ENCODE data around the genes SPATA31C2 and CKS2.

GRCh38 chr9:88138181-88138644, at the start of gene SPATA31C2:
TSS of gene SPATA31C2 (minus strand) at chr9:88138475.
- RRBS: no CpG with 5 or more reads among the region's 8 CpGs

DNA sequence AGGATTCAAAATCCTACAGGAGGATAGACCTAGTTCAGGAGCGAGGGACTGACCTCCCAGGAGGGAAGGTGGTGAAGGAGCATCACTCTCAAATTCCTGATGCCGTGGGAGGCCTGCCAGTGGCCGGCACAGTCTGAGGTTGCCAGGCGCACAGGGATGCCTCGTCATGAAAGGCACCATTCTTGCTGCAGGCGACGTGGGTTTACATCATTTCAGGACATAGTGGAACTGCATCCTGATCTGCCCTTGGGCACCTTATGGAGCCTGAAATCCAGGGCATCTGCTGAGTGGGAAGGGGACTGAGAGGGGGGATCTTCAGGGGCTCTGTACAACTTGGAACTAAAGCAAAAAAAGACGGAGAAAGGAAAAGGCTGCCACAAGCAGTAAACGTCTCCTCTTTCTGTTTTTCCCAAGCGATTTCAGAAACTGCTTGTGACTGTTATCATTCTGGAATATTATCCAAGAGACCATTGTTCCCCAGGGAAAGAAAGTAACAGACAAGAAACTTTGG, 163.2 kb upstream of the S1PR3 start:
- RRBS: no CpG with 5 or more reads among the region's 10 CpGs

GRCh38 chr9:88994302-88994925, 3.1 kb downstream of the S1PR3 start:
- RRBS: 15% methylated on average over 2 of the region's 11 CpGs

DNA sequence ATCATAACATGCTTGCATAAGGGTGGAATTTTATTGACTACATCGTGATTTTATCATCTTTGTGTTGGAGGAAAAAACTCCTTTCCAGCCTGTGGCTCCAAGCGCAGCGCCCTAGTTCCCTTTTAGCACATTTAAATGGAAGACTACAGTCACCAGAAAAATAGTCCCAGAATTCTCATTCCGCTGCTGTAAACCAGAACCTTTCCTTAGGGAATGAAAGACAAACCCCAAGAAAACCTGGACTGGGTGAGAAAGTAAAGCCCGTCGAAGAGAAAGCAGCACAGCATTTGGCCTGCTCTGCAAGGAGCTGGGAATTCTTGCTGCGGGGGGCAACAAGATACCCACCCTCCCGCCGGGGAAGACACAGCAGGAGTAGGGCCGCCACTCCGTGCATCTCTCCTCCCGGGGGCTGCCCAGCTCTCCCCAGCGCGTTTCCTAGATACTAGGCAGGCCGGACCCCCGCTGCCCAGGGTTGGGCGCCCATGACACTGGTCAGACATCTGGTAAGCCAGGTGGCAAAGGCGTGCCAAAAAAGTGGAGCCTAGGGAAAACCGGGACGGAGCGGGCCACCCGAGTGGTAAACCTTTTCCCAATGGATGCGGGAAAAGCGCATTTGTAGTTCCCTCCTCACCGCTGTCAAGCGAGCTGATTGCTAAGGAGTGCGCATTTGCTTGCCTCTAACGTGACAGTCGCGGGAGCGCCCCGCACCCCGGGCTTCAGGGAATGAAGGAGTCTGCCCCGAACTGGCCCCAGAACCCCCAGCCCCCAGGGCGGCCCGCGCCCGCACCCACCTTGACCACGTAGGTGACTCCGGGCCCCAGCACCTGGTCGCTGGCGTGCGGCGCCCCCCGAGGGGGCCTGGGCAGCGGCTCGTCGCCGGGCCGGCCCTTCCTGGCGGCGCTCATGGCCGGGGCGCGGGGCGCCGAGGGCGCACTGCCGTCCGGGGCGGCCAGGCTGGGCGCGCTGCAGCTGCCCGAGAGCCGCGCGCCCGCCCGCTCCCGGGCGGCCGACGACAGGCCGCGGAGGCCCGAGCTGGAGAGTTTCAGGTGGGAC, 1.1 kb downstream of the SHC3 start:
- RRBS: 1% methylated on average over 43 of the region's 76 CpGs

DNA sequence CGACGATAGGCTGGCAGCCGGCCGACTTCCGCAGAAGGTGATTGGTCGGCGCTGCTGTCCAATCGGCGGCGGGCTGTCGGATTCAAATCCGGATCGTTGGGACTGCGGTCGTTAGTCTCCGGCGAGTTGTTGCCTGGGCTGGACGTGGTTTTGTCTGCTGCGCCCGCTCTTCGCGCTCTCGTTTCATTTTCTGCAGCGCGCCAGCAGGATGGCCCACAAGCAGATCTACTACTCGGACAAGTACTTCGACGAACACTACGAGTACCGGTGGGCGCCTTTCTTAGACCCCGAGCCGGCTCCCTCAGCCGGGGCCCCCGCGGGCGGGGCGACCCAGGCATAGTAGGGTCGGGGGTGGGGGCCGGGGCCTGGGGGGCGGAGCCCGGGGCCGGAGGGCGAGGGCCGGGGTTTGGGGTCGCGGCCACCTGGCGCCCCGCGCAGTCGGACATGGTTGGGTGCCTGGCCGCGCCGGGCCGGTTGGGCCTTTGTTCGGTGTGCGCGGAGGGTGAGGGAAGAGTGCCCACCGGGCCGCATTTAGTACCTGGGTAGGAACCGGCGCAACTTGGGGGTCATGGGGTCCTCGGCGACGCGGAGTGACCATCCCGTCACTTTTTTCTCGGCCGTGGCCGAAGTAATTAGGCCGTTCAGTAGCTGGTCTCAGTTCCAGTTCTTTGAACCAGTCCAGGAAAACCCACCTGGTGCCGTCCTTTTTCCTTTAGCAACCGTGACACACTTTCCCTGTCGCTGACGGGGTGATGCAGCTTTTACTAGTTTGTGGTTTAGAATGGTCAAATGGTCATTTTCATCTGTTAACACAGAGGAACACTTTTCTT, at the start of gene CKS2:
CKS2 (plus strand) TSS at position 111 of the 830 bp plus-strand sequence.
- RRBS: 2% methylated on average over 35 of the region's 75 CpGs

- RRBS: no CpG with 5 or more reads among the region's 9 CpGs
These were observed 59.5 kb downstream of the SECISBP2 start for GRCh38 chr9:89377691-89378227.

DNA sequence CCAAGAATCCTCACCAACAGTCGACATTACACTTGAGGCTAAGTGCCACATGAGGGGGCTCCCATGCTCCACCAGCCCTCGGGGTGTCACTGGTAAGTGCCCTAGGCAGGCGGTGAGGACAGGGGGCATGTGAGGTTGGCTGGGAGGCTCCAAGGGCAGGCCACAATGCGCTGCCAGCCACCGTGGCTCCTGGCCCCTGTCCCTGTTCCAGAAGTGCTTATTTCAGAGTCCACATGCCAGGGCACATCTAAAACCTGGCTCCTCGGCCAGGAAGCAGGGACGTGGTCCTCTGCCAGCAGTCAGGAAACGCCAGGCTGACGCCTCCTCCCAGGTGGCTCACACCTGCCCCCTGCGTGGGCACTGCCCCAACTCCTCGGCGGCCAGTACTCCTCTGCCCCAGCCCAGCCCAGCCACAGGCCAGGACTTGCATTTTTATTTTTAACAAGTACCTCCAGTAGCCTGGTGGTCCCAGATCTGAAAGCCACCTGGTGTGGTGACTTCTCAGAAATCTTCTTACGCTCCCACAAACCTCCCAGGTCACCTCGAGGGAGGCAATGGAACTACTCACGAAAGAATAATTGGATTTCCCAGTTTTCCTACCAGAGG, 68.5 kb downstream of the SECISBP2 start:
- RRBS: no CpG with 5 or more reads among the region's 15 CpGs

- RRBS: no CpG with 5 or more reads among the region's 12 CpGs
These were observed 72.8 kb downstream of the SECISBP2 start for GRCh38 chr9:89391006-89391583.

DNA sequence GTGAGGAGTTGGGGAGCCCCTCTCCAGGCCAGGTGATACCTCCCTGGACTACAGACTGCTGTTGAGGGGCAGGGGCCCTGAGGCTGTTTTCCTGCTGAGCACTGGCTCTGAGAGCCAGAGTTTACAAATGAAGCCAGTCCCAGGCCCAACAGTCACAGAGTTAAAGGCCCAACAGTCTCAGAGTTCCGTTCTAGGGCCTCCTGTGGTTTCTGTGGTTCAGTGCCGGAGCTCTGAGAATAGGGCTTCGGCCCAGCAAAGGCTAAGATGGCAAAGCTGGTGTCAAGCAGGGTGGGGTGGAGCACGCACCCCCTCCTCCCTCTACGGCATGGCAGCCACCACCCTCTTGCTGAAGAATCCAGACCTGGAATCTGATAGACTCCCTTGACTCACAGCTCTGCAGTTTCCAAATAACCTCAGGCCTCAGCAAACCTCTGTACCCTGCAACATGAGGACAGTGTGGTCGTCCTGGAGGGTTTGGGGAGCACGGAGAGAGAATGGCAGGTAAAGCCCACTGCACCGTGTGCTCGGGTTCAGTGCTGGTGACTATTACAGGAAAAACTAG, 1.2 kb upstream of the SEMA4D start:
- RRBS: no CpG with 5 or more reads among the region's 9 CpGs

DNA sequence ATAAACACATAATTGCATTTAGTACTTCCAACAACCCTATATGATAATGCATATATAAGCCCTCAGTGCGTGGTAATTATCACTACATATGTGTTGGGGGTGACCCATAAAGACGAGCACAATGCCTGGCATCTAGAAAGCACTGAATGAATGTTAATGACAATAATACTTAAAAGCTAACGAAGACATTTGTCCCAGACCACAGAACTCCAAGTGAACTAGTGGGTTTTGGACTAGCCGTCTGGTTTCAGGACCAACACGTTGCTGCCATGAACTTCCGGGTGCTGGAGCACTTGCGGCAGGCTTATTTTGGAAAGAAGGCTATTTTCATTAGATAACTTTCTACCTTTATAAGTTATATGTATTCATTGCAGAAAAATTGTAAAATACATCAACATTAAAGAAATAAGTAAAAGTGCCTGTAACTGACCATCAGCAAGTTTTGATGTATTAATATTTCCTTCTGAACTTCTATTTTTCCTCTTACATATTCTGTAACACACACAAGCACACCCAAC, 3.5 kb downstream of the GADD45G start:
- RRBS: no CpG with 5 or more reads among the region's 7 CpGs

DNA sequence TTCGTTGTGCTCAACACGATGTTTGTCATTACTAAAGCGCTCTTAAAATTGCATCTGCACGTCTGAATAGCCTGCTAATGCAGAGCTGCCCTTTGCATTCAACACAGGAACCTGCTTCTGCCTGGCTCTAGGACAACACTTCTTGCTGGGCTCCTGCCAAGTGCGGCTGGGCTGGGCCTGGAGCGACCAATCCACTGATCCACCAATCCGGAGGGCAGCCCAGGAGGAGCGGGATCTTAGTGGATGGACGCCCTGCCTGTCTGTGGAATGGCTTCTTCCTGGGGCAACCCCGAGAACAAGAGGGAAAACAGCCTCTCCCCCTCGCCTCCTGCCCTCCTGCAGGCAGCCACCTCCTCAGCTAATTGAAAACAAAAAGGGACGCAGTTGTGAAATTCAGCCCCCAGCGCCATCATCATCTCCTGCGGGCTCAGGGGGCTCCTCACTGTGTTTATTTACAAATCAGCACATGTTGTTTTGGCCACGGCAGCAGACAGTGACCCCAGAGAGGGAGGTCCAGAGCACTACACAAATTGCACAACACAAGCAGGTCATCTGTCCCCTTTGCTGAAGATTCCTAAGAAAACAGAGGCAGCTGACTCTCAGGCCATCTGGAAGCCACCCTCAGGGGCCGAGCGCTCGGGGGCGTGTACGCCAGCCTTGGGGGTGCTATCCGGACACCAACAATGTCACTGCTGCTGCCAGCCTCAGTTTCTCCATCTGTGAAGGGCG, 57.3 kb downstream of the GADD45G start:
- RRBS: no CpG with 5 or more reads among the region's 22 CpGs

- RRBS: 0% methylated on average over 3 of the region's 8 CpGs
These were observed 62.9 kb downstream of the GADD45G start for GRCh38 chr9:89667720-89668114.

DNA sequence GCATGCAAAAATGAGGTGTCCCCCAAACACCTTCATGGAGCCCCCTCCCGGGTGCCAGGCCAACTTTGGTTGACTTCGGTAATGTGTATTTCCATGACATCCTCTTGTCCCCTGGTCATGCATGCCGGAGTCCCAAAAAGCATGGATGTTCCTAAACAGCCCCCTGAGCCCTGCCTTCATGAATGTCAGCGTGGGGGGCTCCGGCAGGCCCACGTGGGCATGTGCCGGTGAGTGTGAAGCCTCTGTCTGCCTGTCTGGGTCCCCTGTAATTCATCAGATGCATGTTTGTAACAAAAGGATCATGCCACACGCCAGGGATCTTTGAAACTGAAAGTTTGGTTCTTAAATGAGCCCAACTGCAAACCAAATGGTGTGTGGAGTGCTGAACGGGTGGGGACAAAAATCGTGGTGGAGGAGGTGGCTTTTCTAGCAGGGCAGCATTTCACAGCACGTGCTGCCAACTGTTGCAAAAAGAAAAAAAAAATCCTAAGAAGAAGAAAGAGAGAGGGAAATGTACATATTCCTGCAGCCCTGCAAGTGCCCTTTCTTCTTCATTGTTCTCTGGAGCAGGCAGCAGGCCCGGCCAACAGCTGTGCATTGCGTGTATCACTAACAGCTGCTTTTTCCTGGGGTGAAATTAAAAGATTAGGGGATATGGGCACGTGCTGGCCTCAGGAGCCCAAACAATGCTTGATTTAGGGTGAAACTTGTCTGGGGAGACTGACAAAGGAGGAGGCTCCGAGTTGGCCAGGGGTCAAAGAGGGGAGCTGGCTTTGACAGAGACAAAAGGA, 72.8 kb downstream of the GADD45G start:
- RRBS: 13% methylated on average over 5 of the region's 15 CpGs

GRCh38 chr9:89886572-89886898, 281.7 kb downstream of the GADD45G start:
- RRBS: no CpG with 5 or more reads among the region's 1 CpG

GRCh38 chr9:89992401-89993216, 387.8 kb downstream of the GADD45G start:
- RRBS: no CpG with 5 or more reads among the region's 15 CpGs

GRCh38 chr9:89995005-89995699, 390.3 kb downstream of the GADD45G start:
- RRBS: no CpG with 5 or more reads among the region's 18 CpGs

- RRBS: no CpG with 5 or more reads among the region's 15 CpGs
These were observed 394.8 kb downstream of the GADD45G start for GRCh38 chr9:89999284-90000438.

DNA sequence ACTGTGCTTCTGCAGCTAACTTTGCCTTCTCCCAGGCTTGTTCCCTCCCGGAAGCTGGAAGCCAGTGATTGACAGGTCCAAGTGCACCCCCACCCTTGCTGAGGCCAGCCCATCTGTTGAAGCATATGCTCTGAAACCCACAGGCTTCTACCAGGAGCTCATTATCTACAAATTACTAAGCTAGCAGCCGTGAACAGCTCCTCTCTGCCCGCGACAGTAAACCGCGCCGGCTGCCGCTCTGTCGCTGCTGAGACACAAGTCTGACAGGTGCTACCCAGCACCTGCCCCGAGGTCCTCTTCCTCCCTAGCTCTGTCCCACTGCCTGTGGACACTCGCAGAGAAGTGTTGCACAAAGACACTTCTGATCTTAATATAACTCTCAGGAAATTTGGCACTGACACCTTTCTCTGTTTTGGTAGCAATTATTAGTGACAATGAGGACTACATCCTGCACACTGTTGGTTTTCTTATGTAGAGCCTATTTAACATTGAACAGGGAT, 490.9 kb downstream of the GADD45G start:
- RRBS: no CpG with 5 or more reads among the region's 11 CpGs

GRCh38 chr9:90432728-90433378, 209.8 kb downstream of the DIRAS2 start:
- RRBS: no CpG with 5 or more reads among the region's 11 CpGs